NB4 (cell line): ENCODE measurements around a stretch of chr2.

DNA sequence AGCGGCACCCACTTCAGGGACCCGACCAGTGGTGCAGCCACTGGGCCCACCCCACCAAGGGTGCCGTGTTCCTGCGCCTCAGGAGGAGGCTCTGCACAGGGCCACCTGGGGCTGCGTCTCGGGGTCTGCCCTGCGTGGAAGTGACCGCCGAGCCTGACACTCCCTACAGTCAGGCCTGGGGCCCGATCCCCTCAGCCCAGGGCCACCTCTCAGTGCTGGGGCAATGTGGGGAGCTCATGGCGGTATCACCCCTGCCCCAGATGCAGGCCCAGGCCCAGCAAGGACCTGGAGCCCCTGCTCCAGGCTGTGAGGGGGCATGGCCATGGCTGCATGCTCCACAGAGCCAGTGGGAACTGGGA, 452.7 kb downstream of the LRATD1 start:
- RRBS = no CpG with 5 or more reads among the region's 11 CpGs

DNA sequence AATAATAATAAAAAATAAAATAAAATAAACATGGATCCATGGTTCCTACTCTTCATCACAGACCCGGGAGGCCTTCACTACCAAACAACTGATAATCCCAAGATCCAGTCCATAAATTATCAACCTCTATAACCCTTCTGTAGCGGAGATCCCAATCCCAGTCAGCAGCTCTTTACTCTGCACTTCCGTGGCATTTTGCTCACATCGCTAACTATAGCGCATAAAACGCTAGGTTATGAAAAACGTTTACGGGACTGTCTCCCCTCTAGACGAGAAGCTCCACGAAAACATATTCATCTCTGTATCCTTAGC, 928 bp downstream of the NBAS start:
- RRBS = no CpG with 5 or more reads among the region's 10 CpGs

GRCh38 chr2:16560509-16561041, 105.1 kb downstream of the CYRIA start:
- RRBS = no CpG with 5 or more reads among the region's 2 CpGs

DNA sequence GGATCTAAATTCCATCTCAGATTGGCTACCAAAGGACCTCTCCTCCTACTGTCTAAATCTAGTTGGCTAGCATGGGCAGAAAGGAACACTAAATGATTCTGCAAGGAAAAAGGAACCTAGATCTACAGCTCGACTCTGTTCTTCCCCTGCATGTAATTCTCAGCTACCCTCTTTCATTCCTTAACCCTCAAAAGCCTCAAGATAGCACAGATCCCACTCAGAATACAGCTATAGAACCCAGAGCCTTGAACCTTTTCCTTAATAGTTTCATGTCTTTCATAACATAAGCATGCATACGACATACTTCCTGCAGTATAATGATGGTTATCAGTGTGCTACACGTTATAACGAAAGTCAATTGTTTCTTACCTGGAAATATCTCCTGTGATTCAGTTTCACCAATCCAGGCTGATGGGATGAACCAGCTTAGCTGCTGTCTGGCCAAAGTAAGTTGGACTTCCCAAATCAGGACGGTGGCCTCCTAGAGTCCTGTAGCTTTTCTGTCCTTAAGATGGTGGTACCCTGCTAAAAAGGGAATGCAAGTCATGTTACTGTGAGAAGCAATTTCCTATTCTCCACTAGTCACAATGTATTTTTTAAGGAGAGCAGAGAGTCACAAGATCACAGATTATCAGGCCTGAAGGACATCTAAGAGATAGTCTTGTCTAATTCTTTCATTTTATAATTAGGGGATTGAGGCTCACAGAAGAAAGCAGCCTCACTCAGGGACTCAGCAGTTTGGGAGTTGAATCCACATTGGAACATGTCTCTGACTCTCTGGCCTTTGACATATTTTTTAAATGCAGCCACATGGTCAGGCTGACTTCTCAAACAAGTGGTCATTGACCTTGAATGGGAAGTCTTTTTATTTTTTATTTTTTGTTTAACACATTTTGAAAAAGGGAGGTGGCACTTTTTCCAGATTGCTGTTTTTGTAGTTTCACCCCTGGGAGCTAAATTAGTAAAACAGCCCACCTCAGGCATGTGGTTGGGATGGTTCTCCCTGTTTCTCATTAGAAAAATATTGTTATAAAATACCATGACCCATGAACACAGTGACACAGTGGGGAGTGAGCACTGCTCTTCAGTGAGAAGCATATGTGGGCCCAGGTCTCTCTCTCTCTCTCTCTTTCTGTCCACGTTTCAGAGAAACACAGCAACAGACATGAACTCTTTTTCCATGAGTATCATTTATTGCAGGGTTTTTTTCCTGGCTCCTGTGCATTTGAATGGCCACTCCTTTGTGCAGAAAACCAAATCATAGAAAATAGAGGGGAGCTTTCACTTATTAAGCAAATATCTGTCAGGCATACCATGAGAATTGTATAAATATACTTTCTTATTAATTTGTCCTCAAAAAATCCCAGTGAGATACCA, 41.7 kb downstream of the CYRIA start:
- RRBS = no CpG with 5 or more reads among the region's 6 CpGs

DNA sequence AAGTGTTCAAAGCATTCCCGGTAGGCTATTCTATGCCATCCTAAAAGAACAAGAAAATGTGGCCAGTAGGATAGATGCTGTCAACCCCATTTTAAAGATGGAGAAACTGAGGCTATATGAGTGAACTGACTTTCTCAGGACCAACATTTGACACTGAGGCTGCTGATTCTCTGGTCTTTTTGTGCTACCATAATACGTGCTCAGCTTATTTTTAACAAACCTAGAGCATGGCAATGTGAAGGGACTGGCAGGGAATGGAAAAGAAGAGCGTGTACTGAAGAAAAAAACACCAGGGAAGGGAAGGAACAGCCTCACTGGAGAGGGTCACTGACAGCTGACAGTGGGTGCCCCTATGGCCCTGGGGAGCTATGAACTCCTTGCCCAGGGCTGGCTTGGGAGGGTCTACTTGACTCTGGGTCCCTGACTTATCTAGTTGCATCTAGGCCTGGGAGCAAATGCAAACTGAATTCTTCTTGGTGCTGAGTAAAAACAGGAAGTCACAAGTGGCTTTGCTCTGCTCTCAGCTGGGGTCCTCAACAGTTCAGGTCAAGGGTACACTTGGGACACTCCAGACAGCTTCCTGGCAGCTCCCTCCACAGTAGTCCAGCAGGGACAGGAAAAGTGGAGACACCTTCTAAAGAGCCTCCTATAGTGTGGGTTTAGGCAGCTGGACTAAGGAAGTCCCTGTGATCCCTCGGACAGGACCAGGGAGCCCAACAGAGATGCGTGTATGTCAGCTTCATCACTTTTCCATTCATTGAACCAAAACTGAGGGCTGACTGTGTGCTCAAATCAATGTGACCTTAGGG, 2.2 kb downstream of the CYRIA start:
- RRBS = no CpG with 5 or more reads among the region's 5 CpGs

DNA sequence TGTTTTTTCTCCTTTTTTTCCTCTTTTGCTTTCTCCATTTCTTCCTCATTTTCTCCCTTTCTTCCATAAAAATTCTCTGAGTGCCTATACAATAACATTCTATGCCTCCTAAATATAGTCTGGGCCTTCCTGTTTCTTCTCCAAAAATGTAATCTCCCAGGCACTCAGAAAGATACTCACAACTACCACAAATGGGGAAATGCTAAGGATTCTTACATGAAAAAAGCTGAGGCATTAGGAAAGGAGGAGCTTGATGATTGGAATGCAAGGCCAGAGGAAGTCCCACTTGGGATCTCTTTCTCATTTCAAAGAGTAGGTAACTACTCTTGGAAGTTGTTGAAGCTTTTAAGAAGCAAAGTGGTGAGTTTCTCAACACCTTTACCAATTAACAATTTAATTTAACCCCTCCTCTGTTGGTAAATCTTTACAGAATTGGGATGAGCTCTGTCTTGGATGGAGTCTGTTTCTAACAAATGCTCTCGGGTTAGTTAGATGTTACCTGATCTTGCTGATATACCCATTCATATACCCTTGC, 3.4 kb downstream of the VSNL1 start:
- RRBS = no CpG with 5 or more reads among the region's 1 CpG

DNA sequence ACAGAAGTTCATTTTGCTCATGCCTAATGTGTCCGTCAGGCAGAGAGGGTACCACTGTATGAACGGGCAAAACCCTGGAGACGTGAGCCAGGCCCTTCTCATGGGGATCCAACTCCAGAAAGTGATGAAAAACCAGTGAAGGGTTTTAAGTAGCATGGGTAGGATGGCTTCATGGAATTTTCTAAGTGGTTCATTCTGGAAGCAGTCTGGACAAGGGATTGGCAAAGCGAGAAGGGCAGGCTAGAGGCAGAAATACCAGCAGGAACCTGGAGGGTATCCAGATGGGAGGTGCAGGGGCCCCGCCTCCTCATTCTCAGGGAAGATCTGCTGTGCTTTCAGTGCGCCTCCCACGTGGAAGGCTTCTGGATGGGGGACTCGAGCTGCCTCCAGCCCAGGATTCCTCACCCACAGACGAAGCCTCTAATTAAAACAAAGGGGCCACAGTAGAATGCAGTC, 79.7 kb downstream of the VSNL1 start:
- RRBS = no CpG with 5 or more reads among the region's 9 CpGs

GRCh38 chr2:17752892-17753603, 562 bp downstream of the SMC6 start:
- RRBS = 1% methylated on average over 25 of the region's 44 CpGs

DNA sequence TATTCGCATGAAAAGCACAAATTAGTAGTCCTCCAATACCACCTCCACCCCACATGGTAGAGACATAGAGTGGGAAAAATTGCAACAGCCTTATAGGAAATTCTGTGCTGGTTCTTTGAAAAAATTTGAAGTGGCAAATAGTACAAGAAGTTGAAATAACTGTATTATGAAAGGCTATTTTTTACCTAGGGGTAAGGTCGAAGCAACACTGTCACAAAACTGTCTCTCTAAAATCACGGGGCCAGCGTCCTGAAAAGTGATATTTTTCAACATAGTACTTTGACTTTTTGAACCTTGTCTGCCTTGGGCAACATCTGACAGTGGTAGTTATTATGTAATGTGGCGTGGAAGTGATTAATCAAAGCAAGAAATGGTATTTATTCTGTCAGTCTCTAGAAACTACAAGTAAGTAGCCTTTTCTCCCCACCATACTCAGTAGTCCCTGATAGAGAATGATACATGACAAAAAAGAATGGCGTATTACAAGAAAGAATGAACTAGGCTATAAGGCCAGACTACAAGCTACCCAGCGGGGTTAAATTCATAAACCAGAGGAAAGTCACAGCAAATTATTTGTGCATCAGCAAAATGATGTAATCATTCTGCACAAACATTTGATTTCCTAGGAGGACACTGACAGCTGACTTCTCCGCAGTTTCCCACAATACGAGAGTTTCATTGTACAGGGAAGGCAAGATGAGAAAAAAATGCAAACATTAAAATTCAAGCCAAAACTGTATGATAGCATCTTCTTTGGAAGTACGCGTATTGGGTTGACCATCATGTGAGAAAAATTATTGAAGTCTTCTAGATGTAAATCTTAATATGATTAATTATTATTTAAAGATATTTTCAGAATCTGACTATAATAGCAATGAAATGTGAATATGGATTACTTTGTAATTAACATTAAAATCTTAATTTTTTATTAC, 9.9 kb downstream of the GEN1 start:
- RRBS = no CpG with 5 or more reads among the region's 11 CpGs

GRCh38 chr2:18297596-18298056, 262.8 kb downstream of the RDH14 start:
- RRBS = no CpG with 5 or more reads among the region's 5 CpGs

- RRBS = no CpG with 5 or more reads among the region's 8 CpGs
Observed at GRCh38 chr2:18555008-18555787, 5.3 kb downstream of the RDH14 start.

DNA sequence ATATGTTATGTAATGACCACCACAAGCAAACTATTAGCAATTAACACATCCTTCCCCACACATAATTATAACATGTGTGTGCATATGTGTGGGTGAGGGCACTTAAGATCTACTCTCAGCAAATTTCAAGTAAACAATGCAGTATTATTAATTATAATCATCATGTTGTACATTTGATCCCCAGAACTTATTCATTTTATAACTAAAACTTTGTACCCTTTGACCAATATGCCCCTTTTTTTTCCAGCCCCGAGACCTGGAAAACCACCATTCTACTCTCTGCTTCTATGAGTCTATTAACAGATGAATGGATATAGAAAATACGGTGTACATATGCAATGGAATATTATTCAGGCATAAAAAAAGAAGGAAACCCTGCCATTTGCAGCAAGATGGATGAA, 76.9 kb downstream of the OSR1 start:
- RRBS = no CpG with 5 or more reads among the region's 2 CpGs

- RRBS = 77% methylated on average over 24 of the region's 50 CpGs
Observed at GRCh38 chr2:19361384-19362050, 3.1 kb upstream of the OSR1 start.

DNA sequence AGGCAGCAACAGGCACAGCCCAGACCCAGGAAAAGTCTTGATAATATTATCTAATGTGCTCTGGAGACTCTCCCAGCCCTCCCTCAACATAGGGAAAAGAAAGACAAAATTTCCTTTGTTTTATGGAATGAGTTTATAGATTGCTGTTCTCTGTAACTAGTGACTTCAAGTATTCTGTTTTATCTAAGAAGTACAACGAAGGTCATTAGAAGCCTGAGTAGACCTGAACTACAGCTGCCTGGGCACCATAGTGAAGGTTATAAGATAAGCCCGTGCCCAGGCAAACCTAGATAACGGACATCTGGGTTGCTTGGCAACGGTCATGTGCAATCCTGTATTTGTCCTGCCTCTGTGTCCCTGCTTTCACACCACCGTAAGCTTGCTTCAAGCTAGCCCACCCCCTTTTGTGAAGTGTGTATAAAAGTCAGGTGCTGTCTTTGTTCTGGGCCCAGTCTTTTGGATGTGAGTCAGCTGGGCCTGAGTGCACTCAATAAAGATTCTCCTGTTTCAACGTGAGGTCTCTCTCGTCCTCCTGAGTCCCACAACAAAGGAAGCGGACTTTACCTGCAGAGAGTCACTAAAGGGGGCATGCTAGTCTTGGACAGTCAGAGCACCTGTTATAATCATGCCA, 22.6 kb upstream of the LAPTM4A start:
- RRBS = no CpG with 5 or more reads among the region's 8 CpGs

DNA sequence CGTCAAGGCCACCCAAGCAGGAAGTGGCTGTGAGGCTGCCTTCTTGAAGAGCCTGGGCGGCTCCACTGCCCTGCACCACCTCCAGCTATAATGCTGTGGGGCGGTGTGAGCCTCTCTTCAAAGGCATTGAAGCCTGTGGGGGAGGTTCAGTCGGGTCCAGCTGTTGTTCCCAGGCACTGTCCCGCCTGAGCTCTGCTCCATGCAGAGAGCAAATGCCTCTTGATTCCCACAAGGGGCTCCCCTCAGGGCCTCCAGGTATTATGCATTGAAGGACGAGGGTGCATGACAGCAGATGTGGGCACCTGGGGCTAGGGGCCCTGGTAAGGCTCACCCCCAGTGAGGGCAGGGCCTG, 29.5 kb upstream of the LAPTM4A start:
- RRBS = no CpG with 5 or more reads among the region's 6 CpGs

DNA sequence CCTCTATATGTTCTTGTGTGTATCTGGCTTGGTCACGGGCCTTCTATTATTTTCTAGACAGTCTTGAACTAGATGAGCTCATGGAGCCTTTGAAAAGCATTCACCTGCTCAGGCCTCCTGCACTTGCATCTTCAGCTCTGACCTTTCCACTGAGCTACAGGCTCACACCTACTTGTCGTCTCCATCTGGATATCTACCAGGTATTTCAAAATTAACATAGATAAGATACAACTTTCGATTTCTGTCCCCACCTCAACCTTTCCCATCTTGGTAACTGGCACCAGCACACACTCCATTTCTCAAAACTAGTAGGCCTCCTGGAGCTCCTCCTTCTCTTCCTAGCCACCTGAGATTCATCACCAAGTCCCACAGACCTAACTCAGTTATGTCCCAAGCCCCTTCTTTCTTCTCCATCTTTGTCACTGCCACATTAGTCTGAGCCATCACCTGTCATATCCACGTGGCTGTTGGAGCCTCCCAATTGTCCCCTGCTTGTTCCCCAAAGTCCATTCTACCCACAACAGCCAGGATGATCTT, 69.7 kb upstream of the LAPTM4A start:
- RRBS = no CpG with 5 or more reads among the region's 4 CpGs

- RRBS = 3% methylated on average over 31 of the region's 50 CpGs
Observed at GRCh38 chr2:20224173-20224518, 784 bp downstream of the SDC1 start.

- RRBS = 52% methylated on average over 2 of the region's 19 CpGs
Observed at GRCh38 chr2:20348136-20349084, 2.2 kb downstream of the PUM2 start.

- RRBS = no CpG with 5 or more reads among the region's 11 CpGs
Observed at GRCh38 chr2:20357605-20358104, 7.0 kb upstream of the PUM2 start.

- RRBS = no CpG with 5 or more reads among the region's 4 CpGs
Observed at GRCh38 chr2:20432750-20433252, 14.1 kb upstream of the RHOB start.